Bronchial lymph node (tissue), 1 donor: ENCODE results near the genes MAGI3, DCLRE1B and NGF.

- PRO-cap = no peak
These were observed 102.1 kb downstream of the SLC16A1 start for GRCh38 chr1:112853802-112854460.

DNA sequence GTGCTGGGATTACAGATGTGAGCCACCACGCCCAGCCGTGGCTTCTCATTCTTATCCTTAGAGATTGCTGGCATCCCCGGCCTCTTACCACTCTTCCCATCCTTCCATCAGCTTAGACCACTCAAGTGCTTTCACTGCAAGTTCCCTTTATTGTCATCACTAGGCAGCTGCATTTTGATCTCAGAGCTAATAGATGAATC lies 88.6 kb downstream of the SLC16A1 start:
- PRO-cap = no peak

DNA sequence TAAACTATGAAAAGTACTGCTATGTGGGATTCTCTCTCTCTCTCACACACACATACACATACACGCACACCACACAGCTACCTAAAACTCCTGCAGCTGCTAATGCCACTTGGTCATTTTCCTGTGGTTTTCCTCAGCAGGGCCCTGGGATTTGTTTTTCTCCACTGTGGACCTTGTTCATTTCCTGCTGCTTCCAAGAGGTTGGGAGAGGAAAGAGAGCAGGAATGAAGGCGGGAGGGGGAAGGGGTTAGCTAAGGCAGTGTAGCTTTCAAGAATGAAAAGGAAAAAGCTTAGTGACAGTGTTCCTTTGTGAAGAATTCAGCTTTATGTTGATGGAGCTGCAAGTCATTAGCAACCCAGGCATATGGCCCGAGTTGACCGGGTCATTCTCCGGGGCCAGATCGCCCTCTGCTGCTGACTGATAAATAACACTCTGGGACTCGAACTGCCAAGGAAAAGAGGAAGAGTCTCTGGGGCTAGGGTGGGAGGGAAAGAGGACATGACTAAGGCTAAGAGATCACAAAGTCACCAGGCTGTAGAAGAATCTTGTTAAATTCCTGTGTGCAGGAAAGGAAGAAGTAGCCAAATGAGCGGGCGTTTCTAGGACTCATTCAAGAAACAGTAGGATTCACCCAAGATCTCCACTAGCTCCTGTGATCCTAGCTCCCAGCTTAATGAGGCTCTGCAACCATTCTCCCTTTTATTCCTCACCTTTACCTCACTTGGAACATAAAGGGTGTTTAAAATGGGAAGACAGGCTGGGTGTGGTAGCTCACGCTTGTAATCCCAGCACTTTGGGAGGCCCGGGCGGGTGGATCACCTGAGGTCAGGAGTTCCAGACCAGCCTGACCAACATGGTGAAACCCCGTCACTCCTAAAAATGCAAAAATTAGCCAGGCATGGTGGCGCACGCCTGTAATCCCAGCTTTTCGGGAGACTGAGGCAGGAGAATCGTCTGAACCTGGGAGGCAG lies 30.3 kb upstream of the LRIG2 start:
- PRO-cap = no peak

- PRO-cap = bidirectional peak, plus-strand start at chr1:113390515, minus-strand start at chr1:113390201
These were observed at the start of gene MAGI3 for GRCh38 chr1:113390362-113390912. Gene MAGI3, plus strand, starts transcription at chr1:113390515.

DNA sequence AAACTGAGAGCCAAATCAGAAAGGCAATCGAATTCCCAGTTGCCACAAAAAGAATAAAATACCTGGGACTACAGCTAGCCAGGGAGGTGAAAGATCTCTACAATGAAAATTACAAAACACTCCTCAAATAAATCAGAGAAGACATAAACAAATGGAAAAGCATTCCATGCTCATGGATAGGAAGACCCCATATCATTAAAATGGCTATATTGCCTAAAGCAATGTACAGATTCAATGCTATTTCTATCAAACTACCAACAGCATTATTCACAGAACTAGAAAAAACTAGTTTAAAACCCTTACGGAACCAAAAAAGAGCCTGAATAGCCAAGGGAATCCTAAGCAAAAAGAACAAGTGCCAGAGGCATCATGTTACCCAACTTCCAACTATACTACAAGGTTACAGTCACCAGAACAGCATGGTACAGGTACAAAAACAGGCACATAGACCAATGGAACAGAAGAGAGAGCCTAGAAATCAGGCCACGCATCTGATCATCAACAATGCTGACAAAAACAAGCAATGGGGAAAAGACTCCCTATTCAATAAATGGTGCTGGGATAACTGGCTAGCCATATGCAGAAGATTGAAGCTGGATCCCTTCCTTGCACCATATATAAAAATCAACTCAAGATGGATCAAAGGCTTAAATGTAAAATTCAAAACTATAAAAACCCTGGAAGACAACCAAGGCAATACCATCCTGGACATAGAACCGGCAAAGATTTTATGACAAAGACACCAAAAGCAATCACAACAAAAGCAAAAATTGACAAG lies 70.8 kb downstream of the MAGI3 start:
- PRO-cap = no peak

- PRO-cap = no peak
These were observed 116.2 kb downstream of the MAGI3 start for GRCh38 chr1:113506371-113507122.

DNA sequence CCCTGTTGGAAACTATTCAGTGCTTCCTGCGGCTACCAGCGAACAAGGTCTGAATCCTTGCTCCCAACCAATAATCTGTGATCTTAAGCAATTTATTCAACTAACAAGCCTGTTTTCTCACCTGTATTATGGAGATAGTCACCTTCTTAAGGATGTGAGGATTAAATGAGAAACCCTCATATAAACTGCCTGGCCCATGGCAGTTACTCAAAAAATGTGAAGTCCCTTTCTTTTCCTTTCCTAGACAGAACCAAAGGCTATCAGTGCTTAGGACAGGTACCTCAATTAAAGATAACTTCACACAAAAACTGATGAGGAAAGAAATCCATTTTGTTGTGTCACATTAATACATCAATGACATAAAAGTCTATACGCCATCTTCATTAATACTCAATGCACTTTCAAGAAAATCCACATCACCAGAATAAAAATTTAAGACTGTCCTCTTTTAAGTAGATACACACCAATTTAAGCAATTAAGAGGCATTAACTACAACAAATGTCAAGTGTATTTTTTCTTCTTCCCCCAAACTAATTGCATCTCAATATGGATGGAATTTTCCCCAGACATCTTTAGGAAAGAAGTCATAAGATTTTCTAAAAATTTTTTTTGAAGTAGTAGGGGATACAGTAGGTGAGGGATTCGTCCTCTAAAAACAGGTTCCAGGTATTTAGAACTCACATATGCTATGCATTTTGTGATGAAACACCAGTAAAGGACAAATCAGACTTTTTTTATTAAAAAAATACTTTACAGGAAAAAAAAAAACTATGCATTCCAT lies 2.0 kb upstream of the PHTF1 start:
- PRO-cap = no peak

- PRO-cap = no peak
These were observed 1.2 kb downstream of the RSBN1 start for GRCh38 chr1:113811181-113811442.

DNA sequence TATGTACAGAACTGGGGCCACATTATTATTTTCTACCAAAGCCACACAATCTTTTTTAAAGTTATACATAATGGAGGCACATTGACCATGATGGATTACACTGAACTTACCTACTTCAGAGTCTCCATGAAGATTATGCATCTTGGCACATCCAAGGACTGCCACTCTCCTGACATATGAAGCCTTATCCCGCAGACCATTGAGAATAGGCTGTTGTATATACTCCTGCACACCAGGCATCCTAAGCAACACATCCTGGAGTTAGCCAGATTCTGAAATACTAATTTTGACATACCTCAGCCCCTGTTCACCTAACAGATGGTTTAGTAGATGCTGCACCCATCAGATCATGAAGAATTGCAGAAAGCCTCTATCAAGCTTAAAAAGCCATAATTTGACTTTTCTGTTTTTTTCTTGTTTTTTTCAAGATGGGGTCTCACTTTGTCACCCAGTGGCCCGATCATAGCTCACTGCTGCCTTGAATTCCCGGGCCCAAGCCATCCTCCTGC lies 2.9 kb downstream of the AP4B1 start:
- PRO-cap = no peak

- PRO-cap = bidirectional peak, plus-strand start at chr1:113905016, minus-strand start at chr1:113904903; bidirectional peak, plus-strand start at chr1:113905136, minus-strand start at chr1:113905122; bidirectional peak, plus-strand start at chr1:113905173, minus-strand start at chr1:113905237
These were observed at the start of gene DCLRE1B for GRCh38 chr1:113904601-113905567. Gene DCLRE1B, plus strand, starts transcription at chr1:113905326.

DNA sequence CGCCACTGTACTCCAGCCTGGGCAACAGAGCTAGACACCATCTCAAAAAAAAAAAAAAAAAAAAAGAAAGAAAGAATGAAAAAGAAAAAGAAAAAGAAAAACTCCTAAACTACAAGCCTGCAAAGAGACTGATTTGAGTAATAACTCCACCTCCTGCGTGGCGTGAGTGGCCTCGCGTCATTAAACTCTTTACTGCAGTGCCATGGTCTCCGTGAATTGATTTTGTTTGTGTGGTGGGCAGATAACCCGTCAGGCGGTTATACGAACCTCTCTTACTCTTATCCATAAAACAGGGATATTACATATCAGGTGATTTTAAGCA lies 91.9 kb downstream of the TRIM33 start:
- PRO-cap = no peak

- PRO-cap = no peak
These were observed 46.8 kb downstream of the TRIM33 start for GRCh38 chr1:114464210-114464546.

DNA sequence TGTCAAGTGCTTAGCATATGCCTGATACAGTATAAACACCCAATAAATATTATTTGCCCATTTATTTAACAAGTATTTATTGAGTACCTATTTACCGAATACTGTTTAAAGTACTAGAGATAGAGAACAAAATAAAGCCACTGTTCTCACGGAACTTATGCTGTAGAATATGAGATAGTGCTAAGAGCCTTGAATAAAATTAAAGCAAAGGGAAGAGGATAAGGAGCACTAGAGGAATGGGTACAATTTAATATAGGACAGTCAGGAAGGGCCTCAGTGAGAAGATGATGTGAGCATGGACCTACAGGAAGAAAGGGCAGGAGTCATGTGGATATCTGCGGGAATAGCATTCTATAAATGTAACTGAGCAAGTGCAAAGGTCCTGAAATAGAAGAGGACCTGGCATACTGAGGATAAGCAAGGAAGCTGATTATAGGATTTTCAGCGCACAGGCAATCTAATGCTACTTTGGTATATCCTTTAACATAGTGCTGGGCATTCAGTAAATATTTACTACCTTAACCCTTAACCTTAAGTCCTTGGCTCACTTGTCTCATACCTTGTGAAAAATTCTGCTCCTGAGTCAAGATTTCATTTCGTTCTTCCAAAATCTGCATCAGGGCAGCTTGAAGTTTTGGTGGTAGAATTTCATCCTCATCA lies 12.6 kb upstream of the BCAS2 start:
- PRO-cap = no peak

GRCh38 chr1:114730146-114730702 lies 13.7 kb upstream of the NRAS start:
- PRO-cap = no peak

GRCh38 chr1:115089835-115090572 lies 701 bp upstream of the TSPAN2 start:
- PRO-cap = bidirectional peak, plus-strand start at chr1:115090103, minus-strand start at chr1:115089933

DNA sequence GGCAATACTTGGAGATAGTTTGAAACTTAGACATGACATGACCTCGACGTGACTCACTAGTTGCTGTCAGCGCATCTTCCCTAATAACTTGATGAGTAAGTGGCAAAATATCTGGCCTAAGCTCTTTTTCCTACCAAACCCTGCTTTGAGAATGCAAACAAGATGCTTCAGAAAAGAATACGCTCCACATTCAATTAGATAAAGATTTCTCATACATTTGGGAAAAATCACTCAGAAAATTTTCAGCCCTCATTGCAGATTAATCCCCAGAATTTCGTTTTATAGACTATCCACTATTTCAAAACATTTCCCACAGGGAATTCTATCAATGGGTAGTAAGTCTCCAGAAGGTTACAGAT lies 79.6 kb upstream of the TSPAN2 start:
- PRO-cap = no peak

DNA sequence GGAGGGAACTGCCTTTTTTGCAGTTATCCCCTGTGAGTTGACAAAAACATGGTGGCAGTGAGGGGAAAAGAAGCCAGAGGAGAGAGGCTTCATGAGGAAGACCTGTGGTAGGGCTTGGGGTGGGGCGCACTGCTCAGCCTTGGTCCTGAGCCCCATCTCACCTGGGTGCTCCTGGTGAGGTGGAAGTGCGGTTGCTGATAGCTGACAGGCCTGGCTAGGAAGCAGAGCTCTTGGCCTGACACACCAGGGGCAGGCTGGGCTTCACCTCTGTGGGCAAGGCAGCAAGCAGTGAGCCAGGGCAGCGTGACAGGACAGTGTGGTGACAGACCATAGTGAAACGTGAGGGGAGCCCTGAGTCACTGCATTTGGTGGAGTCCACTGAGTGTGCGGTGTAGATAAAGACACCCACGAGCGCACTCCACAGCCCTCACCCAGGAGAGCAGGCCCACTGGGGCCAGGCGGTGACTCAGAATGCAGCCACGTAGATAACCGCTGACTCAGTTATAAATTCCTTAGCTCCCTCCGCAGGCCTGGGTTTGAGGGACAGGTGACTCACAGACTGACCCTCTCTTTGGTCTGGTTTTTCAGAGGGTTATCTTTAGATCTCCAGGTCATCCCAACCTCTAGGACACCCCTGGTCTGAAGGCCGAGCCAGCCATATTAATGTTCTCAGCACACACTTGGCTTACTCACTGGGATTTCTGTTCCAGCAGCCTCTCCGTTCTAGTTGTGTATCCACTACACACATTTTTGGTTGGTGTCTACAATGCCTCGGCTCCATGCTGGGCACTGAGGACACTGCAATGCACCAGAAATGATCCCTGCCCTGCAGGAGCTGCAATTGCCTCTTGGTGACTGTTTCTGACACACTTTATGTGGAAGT lies 90.1 kb upstream of the TSPAN2 start:
- PRO-cap = no peak

DNA sequence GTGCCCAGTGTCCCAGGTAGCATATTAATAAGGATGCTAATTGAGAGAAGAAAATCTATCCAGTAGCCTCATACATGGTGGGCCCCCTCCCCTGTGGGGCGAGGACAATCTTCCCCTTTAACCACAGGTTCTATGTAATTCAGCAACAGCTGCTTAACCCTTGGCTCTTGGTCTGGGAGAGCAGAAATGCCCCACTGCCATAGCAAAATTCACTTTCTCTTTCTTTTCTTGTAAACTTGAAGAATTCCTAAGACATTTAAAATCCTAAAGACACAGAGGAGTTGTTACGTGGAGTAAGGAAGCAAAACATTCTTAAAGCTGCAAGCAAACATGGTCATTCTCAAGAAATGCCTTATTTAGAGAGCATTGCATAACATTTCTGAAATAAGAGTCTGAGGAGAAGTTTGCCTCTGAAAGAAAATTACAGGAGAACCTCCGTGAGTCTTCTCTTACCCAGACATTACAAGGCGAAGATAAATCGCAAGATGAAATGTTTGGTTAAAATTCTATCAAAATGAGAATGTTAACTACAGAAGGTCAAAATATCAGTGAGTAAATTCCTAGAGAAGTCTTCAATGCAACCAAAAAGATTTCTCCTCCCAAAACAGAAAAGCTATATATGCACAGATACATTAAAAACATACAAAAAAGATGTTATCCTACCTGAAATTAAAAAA lies 6.1 kb downstream of the NGF start:
- PRO-cap = unidirectional peak, plus-strand start at position 414 of the sequence

DNA sequence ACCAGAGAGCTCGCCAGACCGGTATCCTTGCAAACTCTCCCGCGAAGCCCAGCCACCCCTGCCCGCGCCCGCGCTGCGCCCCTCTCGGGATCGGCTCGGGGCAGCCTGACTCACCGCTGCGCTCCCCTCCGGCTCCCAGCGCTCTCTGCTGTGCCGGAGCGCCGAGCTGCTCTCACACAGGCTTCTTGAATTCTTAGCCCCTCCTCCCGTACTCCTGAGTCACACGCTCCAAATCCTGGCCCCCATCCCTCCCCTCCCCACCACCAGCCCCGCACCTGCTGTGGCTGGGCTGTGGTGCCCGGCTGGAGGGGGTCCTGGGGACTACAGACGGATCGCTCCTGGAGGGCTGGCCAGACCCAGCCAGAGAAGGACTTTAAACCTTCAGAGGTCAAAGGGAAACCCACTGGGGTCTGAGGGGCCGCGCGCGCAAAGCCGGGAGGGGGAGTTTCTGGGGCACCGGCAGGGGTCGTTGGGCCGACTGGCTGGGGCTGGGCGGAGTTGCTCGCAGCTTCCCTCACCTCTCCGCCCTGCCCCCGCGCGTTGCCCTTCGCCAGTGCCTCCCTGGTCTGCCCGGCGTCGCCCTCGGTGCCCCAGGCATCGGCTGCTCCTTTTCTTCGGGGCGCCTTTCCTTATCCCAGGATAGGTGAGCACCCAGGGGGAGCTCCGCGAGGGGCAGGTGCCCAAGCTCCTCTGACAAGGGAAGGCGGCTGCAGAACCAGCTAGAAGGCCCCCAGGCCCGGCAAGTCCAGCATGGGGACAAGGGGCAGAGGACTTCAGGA lies at the start of gene NGF:
NGF (minus strand) TSS at position 160 of the 779 bp plus-strand sequence.
- PRO-cap = unidirectional peak, minus-strand start at position 147 of the sequence

DNA sequence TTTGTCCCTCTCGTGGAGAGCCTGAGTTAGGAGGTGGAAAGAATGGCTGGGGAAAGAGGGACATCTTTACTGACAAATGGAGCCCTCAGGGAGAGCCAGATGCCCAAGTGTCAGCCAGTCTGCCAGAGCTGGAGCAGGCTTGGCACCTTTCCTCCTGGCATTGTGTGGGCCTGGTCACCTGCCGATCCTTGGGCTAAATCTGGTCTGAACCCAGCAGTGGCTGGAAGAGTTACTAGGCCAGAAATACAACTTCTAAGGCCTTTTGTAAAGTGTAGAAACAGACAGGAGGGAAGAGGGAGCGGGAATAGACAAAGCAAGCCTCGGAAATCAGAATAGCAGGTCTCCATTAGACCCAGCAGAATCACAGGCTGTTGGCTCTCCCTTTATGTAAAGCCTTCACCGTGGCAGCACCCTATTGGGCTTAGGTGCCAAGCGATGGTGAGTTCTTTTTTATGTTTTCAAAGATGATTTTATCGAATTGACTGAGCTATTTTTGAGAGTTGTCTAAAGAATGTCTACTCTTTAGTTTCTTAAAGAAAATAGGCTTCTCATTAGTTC lies 25.1 kb downstream of the VANGL1 start:
- PRO-cap = no peak